Neutrophil (primary cell): Measurements from ENCODE around the gene RPL14.

DNA sequence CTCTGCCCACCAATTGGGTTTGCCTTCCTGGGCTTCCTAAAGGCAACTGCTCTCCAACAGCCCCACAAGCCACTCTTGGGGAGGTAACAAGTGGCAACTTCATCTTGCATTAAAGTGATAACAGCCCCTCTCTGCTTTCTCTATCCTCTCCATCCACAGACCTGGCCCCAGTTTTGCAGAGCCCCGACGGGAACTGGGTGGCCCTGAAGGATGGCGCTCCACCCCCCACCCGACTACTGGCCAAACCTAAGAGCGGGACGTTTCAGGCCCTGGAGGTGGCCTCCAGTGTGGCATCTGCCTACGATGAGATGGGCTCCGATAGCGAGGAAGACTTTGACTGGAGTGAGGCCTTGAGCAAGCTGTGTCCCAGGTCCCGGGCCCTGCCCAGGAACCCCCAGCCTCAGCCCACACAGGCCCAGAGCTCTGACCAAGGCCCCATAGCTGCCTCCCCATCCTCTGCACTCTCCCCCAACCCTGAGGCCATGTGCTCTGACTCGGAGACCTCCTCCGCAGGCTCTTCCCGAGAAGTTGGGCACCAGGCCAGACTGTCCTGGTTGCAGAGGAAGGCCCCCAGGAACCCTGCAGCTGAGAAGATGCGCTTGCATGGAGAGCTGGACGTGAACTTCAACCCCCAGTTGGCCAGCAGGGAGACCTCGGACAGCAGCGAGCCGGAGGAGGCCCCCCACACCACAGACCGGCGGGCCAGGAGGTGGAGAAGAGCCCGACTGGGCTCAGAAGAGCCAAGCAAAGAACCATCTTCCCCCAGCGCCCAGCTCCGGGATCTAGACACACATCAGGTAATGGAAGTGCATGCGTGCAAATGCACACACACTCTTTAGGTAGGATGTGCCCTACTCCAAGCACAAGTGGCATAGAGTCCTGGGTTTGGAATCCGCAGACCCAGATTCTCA is 119.6 kb upstream of the EIF1B start:
- PRO-cap = no peak

- PRO-cap = no peak
Observed at GRCh38 chr3:40312218-40312861, 2.8 kb downstream of the EIF1B start.

DNA sequence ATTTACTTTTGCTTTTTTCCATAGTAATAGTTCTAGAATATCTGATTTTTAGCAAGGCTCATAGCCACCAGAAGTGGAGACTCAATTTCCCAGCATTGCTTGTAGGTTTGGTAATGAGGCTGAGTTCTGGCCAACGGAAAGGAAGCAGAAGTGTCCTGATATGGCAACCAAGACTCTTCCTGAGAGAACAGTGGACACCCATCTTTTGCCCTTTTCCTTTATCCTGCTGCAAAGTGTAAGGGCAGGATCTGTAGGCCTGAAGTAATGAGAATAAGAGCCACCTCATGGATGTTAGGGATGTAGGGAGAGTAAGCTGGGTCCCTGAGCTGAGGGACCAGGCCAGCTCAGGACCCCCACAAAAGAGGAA is 13.0 kb upstream of the RPL14 start:
- PRO-cap = no peak

- PRO-cap = bidirectional peak, plus-strand start at chr3:40457373, minus-strand start at chr3:40457209
Observed at GRCh38 chr3:40457039-40457711, at the start of gene RPL14. Gene RPL14, plus strand, starts transcription at chr3:40457339.

- PRO-cap = no peak
Observed at GRCh38 chr3:40457712-40458367, 701 bp downstream of the RPL14 start.

DNA sequence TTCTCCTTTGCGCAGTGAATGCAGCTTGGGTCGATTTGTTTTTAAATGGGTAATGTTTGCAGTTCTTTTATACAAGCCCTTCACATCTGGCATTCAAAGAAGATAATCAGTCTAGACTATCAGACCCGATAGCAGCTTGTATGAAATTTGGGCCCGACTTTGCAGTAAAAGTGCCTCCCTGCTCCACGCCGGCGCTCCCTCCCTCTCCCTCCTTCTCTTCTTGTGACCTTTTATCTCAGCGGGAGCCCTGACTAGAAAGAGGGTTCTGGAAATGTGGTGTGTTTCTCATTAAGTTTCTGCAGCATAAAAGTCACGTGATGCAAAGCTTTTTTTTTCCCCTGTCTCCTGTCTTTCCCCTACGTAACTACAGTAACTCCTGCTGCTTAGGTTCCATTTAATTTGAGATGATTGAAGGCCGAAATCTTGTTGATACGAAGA is 60.1 kb downstream of the ZNF621 start:
- PRO-cap = no peak

- PRO-cap = no peak
Observed at GRCh38 chr3:40623831-40624077, 99.0 kb downstream of the ZNF621 start.

DNA sequence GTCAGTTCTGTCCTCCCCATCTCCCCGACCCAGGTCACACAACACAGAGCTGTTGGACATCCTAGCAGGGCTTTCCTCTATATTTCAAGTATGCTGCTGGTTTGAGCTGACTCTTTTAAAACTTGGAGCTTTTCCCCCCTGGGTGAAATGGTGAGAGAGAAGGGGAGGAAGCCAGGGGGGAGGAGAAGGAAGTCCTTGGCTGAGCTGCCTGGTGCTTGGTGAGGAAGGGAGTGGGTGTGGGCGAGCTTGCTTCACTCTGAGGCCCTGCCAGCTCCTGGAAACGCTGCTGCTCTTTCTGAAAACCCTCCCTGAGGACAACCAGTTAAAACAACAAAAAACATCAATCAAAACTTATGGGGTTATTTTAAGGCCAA is 165.9 kb downstream of the ZNF621 start:
- PRO-cap = no peak

GRCh38 chr3:41243621-41244535 is 44.6 kb downstream of the CTNNB1 start:
- PRO-cap = no peak

GRCh38 chr3:41352441-41352819 is 153.1 kb downstream of the CTNNB1 start:
- PRO-cap = no peak

DNA sequence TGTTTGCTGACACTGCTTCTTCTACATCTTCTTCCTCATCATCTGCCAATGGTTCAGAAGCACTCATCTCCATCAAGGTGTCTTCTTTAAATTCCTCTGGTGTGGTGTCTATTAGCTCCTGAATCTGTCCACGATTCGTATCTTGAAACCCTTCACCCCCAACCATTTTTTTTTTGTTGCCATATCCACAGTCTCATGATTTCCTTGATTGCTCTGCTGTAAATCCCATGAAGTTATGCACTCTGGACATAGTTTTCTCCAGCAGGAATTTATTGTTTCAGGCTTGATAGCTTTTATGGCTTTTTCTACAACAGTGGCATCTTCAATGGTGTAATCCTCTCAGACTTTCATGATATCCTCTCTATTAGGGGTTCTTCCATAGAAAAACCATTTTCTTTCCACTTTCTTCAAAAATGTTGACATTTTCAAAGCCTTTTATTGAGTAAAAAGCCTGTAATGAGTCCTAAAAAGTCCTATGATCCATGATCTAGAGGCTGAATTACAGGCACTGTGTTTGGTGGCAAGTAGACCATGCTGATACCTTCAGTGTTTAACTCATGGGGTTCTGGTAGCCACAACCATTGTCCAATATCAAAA is 337.8 kb downstream of the CTNNB1 start:
- PRO-cap = no peak

DNA sequence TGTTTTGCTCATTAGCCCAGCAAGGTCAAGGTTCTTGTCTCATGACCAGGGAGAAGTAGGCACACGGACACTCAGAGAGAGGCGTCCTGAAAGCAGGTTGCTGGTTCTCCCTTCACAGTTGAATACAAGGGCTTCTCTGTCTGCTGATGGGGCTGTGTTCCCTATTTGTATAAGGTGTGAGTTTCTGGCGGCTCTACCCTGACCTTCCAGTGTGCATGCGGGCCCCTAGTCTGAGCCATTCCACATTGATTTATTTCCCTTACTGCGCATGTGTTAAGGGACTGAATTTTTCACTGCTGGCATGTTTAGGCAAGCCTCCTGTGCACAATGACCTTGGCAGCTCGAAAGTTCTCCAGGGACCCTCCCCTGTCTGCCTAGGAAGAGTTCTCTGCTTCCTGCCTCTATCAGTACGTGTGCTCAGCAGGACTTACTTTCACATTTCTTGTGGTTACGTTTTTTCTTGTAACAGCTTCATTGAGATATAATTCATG is 11.4 kb downstream of the TRAK1 start:
- PRO-cap = no peak

- PRO-cap = no peak
Observed at GRCh38 chr3:42210982-42211766, 54.8 kb downstream of the CCK start.

GRCh38 chr3:42230832-42231232 is 35.2 kb downstream of the CCK start:
- PRO-cap = no peak

GRCh38 chr3:42345862-42346255 is 64.6 kb downstream of the LYZL4 start:
- PRO-cap = no peak

- PRO-cap = no peak
Observed at GRCh38 chr3:42612050-42612561, 11.6 kb downstream of the NKTR start.

DNA sequence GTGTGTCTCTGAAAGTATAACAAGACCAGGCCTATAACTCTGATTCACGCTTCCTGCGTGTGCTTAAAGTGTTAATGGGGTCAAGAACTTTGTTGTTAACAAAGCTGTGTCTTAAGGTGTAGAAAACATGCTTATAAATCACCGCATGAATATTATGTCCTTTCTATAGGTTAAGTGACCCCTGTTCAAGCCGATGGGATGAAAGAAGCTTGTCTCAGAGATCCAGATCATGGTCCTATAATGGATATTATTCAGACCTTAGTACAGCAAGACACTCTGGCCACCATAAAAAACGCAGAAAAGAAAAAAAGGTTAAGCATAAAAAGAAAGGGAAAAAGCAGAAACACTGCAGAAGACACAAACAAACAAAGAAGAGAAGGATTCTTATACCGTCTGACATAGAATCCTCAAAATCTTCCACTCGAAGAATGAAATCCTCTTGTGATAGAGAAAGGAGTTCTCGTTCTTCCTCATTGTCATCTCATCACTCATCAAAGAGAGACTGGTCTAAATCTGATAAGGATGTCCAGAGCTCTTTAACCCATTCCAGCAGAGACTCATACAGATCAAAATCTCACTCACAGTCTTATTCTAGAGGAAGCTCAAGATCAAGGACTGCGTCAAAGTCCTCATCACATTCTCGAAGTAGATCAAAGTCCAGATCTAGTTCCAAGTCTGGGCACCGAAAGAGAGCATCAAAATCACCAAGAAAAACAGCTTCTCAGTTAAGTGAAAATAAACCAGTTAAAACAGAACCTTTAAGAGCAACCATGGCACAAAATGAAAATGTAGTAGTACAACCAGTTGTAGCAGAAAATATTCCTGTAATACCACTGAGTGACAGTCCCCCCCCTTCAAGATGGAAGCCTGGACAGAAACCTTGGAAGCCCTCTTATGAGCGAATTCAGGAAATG is 16.5 kb upstream of the ZBTB47 start:
- PRO-cap = no peak

GRCh38 chr3:42658138-42659316 is 5.0 kb downstream of the ZBTB47 start:
- PRO-cap = no peak

- PRO-cap = no peak
Observed at GRCh38 chr3:42731807-42732834, 29.5 kb upstream of the HHATL start.

GRCh38 chr3:42763039-42763347 is 10.1 kb downstream of the CCDC13 start:
- PRO-cap = no peak